Stomach (tissue), 7 donors: ENCODE results near the genes CYRIA and OSR1.

DNA sequence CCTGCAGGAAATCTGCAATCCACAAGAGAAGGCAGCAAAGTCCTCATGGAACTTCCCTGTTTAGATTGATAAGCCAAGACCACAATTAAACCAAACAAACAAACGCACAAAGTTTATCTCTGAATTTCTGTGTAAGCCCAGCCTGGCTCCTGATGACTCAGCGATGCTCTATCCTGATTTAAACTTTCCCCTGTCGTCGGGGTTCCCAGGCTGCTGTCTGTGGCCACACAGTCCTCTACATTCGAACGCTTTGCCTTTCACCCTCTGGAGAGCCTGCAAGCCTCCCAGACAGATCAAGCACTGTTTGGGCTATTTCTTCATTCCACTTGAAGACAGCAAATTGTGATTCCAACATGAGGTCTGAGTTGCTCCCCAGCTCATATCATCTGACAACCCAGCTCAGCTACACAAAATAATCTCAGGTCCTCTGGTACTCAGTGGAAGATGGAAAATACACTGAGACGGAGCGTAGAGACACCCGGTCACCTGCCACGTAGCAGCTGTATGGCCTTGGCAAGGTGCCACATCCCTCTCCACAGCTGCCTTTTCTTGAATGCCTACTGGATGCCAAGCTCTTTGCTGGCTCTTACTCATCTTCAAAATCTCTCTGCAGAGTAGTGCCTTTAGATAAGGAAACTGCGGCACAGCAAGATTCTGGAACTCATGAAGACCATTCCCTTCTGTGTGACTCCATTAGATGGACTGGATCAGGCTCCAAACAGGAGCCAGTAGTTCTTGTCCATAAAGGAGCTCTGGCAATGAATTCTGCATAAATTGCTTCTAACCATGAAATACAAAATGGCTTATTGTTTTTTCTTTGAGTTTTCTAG lies 51.1 kb downstream of the CYRIA start:
- PRO-cap, result no peak
- RAMPAGE, long total RNA, 5 experiments, result no peak in any of the 5 experiments
- RRBS, result no CpG with 5 or more reads among the region's 11 CpGs

- PRO-cap, result no peak
- RAMPAGE, long total RNA, 5 experiments, result no peak in any of the 5 experiments
- RRBS, result no CpG with 5 or more reads among the region's 3 CpGs
These were observed 46.0 kb downstream of the CYRIA start for GRCh38 chr2:16619602-16620078.

- PRO-cap, result no peak
- RAMPAGE, long total RNA, 5 experiments, result no peak in any of the 5 experiments
- RRBS, result no CpG with 5 or more reads among the region's 9 CpGs
These were observed 8.7 kb downstream of the CYRIA start for GRCh38 chr2:16656649-16657528.

DNA sequence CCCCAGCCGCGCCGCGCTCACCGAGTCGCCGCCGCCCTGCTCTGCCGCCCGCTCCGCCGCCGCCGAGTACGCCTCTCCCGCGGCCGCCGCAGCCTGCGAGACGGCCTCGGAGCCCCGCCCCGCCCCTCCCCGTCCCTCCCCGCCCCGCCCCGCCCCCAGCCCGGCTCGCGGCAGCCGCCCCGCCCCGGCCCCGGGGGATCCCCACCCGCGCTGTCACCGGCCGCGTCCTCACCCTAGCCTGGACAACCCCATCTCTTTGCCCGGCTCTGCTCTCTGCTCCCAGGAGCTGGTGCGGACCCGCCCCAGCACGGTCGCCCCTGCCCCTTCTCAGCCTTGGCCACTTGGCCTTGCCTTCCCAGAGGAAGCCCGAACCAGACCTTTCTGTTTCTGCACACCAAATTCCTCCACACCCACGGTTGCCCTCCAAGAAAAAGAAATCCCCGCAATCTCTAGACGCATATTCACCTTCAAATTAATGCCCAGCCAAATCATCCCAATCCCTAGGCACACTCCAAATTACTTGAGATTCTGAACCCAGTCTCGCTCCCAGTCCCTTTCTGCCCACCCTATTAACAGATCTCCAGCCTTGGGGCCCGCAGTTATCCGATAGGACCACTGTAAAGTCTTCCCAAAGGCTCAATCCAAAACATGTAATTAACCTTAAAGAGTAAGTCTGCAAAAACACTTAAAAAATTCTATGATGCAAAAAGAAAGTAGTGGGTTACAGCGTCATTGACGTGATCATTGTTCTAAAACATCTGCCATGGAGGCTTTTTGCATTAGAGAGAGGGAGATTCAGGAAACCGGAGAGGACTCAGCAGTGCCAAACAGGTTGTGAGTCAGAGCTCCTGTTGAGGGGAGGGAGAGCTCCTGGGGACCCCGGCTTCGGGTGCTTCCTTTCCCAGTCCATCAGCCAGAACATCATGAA lies at the start of gene CYRIA:
Gene CYRIA, minus strand, starts transcription at position 76 of the 928 bp plus-strand sequence.
- PRO-cap, result bidirectional peak, plus-strand start at position 245 of the sequence, minus-strand start at position 68 of the sequence
- RAMPAGE, long total RNA, 5 experiments, result start-site peak on the minus strand in 2 of 5 experiments, centred at positions 72 to 75 of the sequence, 21 to 121 reads per replicate
- RRBS, result 22% methylated on average over 3 of the region's 57 CpGs

- PRO-cap, result no peak
- RAMPAGE, long total RNA, 5 experiments, result start-site peak on the minus strand in 2 of 5 experiments, at chr2:17731749-17731883 at its widest, 7 to 27 reads per replicate
- RRBS, result no CpG with 5 or more reads among the region's 4 CpGs
These were observed 22.1 kb downstream of the SMC6 start for GRCh38 chr2:17731352-17732077.

GRCh38 chr2:17741370-17741811 lies 12.2 kb downstream of the SMC6 start:
- PRO-cap, result no peak
- RAMPAGE, long total RNA, 5 experiments, result start-site peak on the minus strand in 2 of 5 experiments, at chr2:17741627-17741707 at its widest, 5 to 15 reads per replicate
- RRBS, result no CpG with 5 or more reads among the region's 2 CpGs

DNA sequence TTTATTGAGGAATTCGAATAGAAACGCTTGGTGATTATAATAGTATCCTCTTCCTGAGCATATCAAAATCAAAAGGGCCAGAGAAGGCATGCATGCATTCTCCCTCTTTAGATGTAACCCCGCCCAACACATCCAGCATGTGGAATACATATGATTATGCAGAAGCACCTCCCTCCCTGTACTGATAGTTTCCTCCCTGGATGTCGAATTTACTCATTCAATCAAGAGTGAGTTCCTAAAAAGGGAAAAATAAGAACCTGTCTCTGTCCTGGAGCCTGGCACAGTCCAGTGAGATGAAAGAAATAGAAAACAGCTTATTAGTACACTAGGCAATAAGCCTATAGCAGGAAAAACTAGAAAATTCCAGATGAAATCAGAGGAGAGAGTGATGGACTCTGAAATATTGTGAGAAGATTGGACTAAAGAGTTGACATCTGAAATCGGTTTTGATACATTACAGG lies 262.8 kb downstream of the RDH14 start:
- PRO-cap, result no peak
- RAMPAGE, long total RNA, 5 experiments, result no peak in any of the 5 experiments
- RRBS, result no CpG with 5 or more reads among the region's 5 CpGs

DNA sequence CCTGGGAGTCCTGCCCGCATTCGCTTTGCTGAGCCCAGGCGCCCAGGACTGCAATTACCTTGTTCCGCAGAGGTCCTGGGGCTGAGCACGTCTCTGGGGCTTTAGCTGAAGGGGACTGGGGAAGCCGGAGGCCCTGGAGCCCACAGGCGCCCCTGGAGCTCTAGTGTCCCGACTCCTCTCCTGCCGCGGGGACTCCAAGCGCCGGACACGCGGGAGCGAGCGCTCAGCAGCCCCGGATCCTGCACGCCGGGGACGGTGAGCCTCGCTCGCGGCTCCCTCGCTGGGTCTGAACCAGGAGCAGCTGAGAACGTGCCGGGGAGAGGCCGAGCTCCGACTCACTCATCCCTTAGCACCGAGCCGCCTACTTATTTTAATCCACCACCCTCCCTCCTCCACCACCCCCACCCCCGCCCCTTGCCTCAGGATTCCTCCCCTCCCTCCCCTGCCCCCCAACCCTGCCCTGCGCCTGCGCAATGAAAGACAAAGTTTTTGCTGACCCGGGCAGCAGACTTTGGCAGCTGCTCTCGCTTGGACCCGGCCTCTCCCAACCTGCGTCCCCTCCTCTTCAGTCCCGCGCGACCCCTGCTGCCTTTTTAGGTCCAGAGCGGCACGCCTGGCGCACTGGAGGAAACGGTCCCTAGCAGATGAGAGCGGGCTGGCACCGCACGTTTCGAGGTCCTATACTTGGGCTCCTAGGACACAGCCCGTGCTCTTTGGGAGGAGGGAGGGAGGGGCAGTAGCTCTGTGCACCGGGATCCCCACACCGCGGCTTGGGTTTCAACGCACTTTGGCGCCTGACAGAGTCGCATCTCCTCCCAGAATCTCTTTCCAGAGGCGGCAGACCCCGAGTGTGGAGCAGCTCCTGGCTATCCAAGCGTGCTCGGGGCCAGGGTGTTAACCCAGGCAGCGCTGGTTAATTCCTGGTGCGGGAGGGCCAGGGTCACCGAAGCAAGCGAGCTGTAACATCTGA lies at the start of gene OSR1:
Gene OSR1, minus strand, starts transcription at position 341 of the 970 bp plus-strand sequence.
- PRO-cap, result bidirectional peak, plus-strand start at position 304 of the sequence, minus-strand start at position 341 of the sequence
- RAMPAGE, long total RNA, 5 experiments, result start-site peak on the minus strand in 3 of 5 experiments, centred at positions 298 to 339 of the sequence, 8 to 344 reads per replicate
- RRBS, result 3% methylated on average over 15 of the region's 63 CpGs

DNA sequence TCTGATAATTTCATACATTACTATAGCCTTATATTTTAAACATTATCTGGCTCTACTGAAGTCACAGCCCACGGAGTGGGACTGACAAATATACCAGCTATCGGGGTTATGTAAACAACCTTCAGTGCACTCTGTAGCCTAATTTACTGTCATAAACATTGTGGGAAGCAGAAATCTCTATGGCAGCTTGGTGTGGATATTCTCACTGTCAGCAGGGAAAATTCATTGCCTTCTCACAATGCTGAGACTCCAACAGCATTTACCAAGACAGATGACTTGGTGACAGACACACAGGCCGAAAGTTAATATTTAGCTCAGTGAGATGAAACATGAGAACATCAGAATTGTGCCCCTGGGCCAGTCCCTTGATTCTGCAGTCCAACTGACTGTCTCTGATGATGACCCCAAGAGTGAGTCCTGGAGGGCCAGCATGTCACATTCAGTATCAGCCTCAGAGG lies 146.0 kb upstream of the OSR1 start:
- PRO-cap, result no peak
- RAMPAGE, long total RNA, 5 experiments, result no peak in any of the 5 experiments
- RRBS, result no CpG with 5 or more reads among the region's 3 CpGs

DNA sequence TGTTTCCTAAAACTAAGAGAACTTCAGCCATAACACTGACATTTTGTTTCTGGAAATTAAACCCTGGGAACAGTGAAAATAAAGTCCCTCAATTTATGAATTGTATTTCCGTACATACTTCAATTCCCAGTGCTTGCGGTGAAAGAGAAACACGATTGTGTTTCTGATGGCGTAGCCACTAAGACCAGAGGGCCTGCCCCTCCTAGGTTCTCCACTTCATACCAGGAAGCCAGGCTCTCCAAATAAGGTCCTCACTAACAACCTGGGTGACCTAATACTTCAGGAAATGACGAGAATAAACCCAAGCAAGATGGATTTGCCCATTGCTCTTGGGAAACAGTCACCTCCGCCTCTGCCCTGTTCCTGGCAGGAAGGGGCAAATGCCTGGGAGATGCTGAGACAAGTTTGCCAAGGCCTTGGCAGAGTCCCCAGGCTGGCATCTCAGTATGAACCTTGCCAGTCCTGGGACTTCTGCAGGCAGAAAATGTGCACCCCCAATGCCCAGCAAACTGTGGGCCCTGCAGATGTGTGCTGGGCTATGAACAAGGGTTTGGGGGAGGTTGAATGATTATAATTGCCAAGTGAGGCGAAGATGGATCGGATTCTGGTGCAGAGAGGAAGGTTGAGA lies 41.7 kb downstream of the TTC32 start:
- PRO-cap, result no peak
- RAMPAGE, long total RNA, 5 experiments, result no peak in any of the 5 experiments
- RRBS, result no CpG with 5 or more reads among the region's 8 CpGs

- PRO-cap, result bidirectional peak, plus-strand start at chr2:19901743, minus-strand start at chr2:19901636
- RAMPAGE, long total RNA, 5 experiments, result start-site peak on the minus strand in 5 of 5 experiments, at chr2:19901514-19901699 at its widest, 6 to 402 reads per replicate
- RRBS, result under 1% methylated on average over 13 of the region's 71 CpGs
These were observed 673 bp downstream of the TTC32 start for GRCh38 chr2:19900792-19901828.

DNA sequence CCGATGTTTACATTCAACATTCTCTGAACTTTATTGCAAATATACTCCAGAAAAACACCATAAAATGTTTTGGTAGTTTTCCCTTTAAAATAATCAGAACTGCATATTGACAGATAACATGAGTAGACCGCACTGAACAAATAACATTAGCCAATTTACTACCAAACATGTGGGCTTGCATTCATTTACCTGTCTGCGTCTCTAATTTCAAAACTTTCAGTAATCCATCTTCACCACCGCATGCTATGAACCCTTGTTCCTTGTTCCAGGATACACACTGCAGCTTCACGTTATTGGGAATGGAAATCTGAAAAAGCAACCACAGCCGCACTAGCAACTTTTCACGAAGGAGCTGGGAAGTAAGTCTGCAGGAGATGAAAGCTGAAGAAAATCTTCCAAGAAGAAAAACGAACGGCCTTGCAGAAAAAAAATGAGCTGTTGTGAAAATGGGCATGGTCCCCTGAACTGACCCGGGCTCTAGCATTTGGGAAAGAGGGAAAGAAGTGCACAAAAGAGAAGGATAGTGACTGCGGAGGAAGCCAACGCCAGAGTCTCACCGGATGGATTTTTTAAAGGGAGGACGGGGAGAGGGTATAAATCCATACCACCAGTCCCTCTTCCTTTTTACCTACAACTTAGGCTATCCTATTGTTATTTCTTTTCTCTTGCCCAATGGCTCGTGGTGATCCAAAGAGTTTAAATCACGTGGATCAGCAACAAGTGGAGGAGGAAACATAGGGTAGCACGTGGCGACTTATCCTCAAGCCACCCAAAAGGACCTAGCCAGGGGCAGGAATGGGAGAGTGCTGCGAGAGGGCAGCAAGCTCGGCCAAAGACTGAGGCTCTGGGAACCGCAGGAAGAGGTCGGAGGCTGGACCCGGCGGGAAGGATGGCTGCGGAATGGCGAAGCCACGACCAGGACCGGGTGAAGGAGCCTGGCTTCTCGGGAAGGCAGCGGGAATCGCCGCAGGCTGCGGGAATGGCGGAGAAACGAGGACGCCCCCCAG lies 626 bp downstream of the WDR35 start:
- PRO-cap, result no peak
- RAMPAGE, long total RNA, 5 experiments, result start-site peak on the minus strand in 1 of 5 experiments, centred at position 321 of the sequence, 9 reads per replicate
- RRBS, result 5% methylated on average over 10 of the region's 36 CpGs

DNA sequence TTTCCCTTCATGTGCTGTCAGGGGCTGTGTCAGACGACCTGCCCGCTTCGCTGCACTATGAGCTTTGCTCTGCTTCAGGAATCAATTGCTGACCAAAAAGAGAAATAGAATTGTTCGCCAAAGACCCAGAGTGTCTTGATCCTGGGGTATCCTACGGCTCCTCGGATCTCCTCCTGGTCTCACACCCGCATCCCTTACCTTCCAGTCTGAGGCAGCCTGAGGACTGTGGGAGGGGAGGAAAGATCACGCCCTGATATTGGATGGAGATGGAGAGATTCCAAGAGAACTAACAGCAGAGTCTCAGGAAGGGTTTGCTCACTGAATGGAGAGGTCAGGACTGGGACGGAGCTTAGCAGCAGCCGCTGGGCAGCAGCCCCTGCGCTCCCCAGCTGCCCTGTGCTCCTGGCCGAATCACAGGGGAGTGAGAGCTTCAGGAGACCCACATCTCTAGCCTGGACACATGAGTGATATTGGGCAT lies 665 bp downstream of the MATN3 start:
- PRO-cap, result no peak
- RAMPAGE, long total RNA, 5 experiments, result no peak in any of the 5 experiments
- RRBS, result no CpG with 5 or more reads among the region's 12 CpGs

- PRO-cap, result no peak
- RAMPAGE, long total RNA, 5 experiments, result no peak in any of the 5 experiments
- RRBS, result no CpG with 5 or more reads among the region's 4 CpGs
These were observed 17.9 kb downstream of the LAPTM4A start for GRCh38 chr2:20033490-20033945.

GRCh38 chr2:20050122-20051092 lies 1.0 kb downstream of the LAPTM4A start:
- PRO-cap, result unidirectional peak, plus-strand start at chr2:20050450; unidirectional peak, plus-strand start at chr2:20050801; bidirectional peak, plus-strand start at chr2:20051003, minus-strand start at chr2:20050828
- RAMPAGE, long total RNA, 5 experiments, result no peak in any of the 5 experiments
- RRBS, result 0% methylated on average over 1 of the region's 28 CpGs

GRCh38 chr2:20052446-20053313 lies 1.3 kb upstream of the LAPTM4A start:
- PRO-cap, result unidirectional peak, minus-strand start at chr2:20052980
- RAMPAGE, long total RNA, 5 experiments, result no peak in any of the 5 experiments
- RRBS, result no CpG with 5 or more reads among the region's 12 CpGs

DNA sequence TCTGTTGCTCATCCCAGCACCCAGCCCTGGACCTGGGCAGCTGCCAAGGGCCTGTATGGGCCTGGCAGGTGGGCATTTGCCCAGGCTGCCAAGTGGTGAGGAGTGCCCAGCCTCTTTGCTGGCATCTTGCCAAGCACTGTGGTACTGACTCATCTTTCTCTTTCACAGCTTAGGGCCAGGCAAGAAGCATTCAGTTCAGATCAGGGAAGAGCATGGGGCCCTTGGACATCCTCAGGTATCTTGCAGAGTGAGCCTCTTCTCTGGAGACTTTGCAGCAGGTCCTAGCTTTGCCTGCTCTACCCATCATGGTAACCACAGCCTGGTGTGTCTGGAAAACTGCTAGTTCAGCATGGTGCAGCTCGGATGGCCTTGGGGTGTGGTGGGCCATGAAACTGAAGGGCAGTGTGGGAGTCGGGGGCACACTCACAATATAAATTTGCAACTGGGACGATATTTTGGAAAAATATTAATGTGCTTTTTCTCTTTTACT lies 15.0 kb upstream of the LAPTM4A start:
- PRO-cap, result no peak
- RAMPAGE, long total RNA, 5 experiments, result no peak in any of the 5 experiments
- RRBS, result no CpG with 5 or more reads among the region's 3 CpGs

GRCh38 chr2:20104848-20105830 lies 53.7 kb upstream of the LAPTM4A start:
- PRO-cap, result no peak
- RAMPAGE, long total RNA, 5 experiments, result no peak in any of the 5 experiments
- RRBS, result no CpG with 5 or more reads among the region's 15 CpGs

DNA sequence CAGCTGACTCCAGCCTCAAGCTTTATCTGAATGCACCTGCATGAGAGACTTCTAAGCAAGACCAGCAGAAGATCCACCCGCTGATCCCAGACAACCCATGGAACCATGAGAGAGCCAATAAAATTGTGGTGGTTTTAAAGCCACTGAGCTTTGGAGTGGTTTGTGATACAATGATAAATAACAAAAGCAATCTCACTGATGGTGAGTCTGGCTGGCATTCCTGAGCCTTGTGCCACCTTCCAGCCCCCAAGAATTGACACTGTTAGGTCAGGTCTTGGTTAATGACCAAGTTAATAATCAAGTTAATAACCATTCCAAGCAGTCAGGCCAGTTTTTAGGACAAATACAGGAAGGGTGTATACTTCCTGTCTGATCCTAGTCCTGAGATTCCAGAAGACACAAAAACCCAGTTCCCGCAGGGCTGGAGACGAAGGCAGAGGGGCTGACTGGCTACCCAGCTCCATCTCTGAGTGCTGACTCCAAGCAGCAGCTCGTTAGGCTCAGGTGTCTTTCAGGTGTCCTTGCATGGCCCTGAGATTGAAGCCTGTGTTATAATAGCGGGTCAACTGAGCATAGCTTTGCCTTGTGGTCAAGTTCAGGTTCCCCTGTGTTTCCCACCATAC lies 74.6 kb upstream of the LAPTM4A start:
- PRO-cap, result no peak
- RAMPAGE, long total RNA, 5 experiments, result no peak in any of the 5 experiments
- RRBS, result no CpG with 5 or more reads among the region's 5 CpGs

GRCh38 chr2:20141040-20142009 lies 83.6 kb downstream of the SDC1 start:
- PRO-cap, result bidirectional peak, plus-strand start at chr2:20141725, minus-strand start at chr2:20141611
- RAMPAGE, long total RNA, 5 experiments, result no peak in any of the 5 experiments
- RRBS, result no CpG with 5 or more reads among the region's 16 CpGs